Foreskin fibroblast (primary cell): ENCODE results near the gene CORT.

DNA sequence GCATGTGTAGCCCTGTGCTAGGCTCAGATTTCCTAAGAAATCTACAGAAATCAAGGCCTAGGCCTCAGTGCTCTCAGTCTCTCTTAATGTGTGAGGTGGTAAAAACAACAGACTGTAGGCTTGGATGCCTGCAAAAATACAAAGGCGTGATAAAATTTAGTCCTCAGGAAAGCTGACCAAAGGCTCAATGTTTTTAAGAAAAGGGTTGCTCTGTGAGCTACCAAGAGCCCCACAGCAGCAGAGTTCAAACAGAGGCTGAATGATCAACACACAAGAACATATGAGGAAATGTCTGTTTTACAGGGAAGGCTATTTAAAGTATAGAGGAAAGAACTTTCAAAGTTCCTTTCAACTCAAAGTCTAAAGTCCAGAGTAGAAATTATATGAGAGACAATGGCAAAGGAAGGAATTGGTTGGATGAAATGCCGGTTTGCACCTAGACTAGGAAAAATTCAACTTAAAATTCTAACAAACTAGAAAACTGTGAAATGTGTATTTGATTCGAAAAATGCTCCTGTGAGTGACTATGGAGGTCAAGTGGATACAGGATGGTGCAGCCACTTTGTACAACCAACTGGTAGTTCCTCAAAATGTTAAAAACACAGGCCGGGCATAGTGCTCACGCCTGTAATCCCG is 8.6 kb downstream of the CLSTN1 start:
- RRBS, result no CpG with 5 or more reads among the region's 6 CpGs

DNA sequence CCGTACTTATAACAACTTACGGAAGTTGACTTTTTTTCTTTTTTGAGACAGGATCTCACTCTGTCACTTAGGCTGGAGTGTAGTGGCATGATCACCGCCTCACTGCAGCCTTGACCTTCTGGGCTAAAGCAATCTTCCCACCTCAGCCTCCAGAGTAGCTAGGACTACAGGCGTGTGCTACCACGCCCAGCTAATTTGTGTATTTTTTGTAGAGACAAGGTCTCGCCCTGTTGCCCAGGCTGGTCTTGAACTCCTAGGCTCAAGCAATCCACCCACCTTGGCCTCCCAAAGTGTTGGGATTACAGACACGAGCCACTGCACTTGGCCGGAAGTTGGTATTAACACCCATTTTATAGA is 15.7 kb upstream of the CLSTN1 start:
- RRBS, result no CpG with 5 or more reads among the region's 8 CpGs

DNA sequence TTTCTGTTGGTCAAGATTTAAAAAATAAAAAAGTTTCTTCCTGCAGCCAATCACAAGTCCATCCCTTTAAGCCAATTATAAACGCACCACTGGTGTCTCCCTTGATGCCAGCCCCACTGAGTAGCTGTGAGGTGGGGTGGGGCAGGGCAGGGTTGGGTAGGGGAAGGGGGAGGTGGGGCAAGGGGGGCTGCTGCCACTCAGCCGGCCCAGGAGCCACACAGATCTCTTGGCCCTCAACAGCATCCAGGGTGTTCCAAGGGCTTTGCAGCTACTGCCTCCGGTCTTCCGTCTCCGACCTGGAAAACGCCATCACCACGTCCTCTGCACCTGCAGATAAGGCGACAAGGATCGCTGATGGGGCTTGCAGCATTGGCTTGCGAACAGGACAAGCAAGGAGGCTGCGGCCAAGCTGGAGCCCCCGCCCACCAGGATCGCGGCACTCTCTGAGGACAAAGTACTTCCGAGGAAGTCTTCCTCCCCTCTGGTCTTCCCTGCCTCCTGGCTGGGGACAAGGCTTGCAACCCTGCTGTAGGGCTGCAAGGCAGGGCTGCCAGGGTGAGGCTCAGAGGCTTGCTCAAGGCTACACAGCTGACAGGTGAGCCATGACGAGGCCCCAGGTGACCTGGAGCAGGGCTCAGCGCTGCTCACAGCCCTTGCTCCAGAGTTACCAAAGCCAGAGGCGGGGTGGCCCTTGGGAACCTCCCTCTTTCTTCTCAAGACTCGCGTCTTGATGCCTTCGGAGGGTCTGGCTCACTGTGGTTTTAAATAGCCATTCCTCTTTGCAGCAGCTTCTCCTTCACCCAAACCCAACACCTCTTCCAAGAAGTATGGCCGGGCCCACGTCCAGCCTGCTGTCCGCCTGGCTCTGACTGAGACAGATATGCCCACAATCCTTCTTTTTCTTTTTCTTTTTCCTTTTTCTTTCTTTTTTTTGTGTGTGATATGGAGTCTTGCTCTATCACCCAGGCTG is 27.0 kb upstream of the CLSTN1 start:
- RRBS, result 54% methylated on average over 2 of the region's 24 CpGs

GRCh38 chr1:9871955-9872622 is 38.0 kb downstream of the CTNNBIP1 start:
- RRBS, result no CpG with 5 or more reads among the region's 14 CpGs

GRCh38 chr1:9961085-9961726 is 17.9 kb downstream of the NMNAT1 start:
- RRBS, result no CpG with 5 or more reads among the region's 6 CpGs

GRCh38 chr1:10161590-10162307 is 48.6 kb upstream of the KIF1B start:
- RRBS, result no CpG with 5 or more reads among the region's 17 CpGs

GRCh38 chr1:10210915-10211399 is 587 bp downstream of the KIF1B start:
- RRBS, result 3% methylated on average over 24 of the region's 49 CpGs

DNA sequence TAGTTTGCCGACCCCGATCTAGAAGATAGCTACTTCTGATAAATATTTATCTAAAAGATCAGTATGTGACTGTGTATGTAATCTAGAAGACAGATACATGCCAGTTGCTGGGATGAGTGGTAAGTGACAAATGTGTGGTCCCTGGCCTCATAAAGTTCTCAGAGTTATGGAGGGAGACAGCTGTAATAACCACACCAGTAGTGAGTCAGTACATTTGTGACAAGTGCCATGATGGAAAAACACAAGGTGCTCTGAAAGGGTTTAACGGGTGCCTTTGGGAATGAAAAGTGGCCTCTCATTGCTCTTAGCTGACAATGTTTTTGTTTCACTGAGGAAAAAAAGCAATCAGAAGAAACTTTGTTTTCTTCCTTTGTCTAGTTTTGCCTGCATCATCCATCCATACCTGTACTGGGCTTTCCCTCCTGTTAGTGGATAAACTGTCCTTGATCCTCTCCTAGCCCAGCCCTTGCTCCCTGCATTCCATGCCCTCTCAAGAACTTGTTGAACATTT is 88.2 kb upstream of the PGD start:
- RRBS, result no CpG with 5 or more reads among the region's 3 CpGs

- RRBS, result no CpG with 5 or more reads among the region's 7 CpGs
These were observed 14.6 kb upstream of the PGD start for GRCh38 chr1:10384250-10384589.

DNA sequence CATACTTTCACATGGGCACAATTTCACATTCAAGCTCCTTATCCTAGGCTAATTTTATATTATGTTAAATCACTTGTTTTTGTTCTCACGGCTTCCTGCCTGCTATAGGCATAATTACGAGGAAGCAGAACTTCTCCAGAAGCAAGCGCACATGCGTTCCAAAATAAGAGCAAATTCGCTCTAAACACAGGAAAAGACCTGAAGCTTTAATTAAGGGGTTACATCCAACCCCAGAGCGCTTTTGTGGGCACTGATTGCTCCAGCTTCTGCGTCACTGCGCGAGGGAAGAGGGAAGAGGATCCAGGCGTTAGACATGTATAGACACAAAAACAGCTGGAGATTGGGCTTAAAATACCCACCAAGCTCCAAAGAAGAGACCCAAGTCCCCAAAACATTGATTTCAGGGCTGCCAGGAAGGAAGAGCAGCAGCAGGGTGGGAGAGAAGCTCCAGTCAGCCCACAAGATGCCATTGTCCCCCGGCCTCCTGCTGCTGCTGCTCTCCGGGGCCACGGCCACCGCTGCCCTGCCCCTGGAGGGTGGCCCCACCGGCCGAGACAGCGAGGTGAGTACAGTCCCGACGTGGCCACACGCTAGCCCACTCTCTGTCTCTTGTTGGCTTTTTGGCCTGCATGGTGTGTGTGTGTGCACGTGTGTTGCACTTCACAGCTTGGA is at the start of gene CORT:
Gene CORT (plus strand): TSS at position 271 of the 672 bp plus-strand sequence.
- RRBS, result 93% methylated on average over 4 of the region's 21 CpGs

- RRBS, result no CpG with 5 or more reads among the region's 16 CpGs
These were observed 563 bp downstream of the DFFA start for GRCh38 chr1:10471791-10472141.

GRCh38 chr1:10528923-10529564 is 54.3 kb downstream of the PEX14 start:
- RRBS, result no CpG with 5 or more reads among the region's 12 CpGs

DNA sequence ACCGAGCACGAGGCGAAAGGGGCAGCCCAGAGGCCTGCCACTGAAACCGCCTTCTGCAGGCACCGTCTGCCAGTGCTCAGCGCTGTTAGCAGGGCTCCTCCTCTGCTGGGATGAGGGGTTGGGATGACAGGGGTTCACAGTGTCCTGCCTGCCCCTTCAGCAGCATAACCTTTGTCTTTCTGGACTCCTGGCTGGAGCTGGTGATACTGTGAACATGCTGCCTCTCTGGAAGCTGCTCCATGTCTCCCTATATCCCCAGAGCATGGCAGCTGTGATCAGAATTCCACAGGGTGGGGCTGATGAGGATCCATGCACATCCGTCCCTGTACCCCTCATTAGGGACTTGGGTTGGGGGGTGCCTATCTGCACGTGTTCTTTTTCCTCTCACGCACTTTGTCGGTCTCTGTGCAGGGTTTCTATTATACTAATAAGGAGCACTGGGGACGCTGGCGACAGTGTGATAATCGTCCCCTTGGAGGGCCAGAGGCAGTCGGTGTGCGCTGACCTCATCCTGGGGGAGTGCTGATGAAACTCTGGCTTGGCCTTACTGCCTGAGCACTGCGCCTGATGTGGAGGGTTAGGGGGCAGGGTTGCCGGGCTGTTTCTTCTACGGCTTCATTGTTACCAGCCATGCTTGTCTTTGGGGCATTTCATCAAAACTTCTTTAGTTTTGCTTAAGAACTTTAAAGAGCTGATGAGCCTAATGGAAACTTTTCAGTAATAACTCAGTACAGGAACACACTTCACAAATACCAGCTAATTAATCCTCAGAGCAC is 81.5 kb downstream of the PEX14 start:
- RRBS, result no CpG with 5 or more reads among the region's 18 CpGs

DNA sequence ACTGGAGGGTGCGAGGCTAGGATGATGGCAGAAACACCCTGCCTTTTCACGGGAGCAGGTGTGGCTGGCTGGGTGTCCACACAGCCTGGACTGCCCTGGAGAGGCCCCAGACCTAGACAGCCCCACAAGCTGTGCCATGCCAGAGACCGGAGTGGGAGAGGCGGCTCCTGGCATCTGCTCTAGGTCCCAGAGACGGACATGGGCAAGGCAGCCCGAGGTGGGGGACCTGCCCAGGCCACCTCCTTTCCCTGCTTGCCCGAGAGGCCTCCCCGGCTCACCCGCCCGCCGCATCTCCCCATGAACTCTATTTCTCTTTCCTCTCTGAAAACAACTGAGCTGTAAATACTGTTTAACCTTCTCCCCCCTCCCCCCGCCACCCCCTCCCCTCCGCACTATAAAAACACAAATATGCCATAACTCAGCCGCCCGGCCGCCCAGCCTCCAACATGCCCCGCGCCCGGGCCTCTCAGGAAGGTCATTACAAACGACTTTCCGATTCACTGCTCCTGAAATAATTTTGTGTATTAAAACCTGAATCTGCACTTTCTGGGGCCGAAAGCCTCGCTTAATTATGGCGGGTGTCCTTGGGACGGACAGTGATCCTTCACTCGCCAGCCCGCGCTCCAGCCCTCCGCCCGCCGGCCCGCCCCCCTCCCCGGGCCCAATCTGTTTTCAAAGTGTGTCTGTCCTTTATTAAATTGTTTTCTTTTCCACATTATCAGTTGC is 124.4 kb downstream of the CASZ1 start:
- RRBS, result no CpG with 5 or more reads among the region's 33 CpGs

- RRBS, result no CpG with 5 or more reads among the region's 21 CpGs
These were observed 121.3 kb downstream of the CASZ1 start for GRCh38 chr1:10675027-10675684.

DNA sequence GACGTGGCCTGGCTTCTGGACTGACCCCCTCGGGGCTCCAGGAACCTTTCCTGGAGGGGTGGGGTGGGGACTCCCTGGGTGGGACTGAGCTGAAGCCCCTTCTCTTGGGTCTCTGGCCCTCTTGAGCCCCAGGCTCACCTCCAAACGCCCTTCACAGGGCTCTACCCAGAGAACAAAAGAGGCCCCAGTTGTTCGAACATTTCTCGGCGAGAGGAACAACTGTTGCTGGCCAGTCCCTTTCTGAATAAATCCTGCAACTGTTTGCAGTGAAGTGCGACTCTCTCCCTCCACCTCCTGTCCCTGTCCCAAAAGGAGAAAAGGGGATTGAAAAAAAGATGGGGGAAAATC is 114.7 kb downstream of the CASZ1 start:
- RRBS, result no CpG with 5 or more reads among the region's 7 CpGs

DNA sequence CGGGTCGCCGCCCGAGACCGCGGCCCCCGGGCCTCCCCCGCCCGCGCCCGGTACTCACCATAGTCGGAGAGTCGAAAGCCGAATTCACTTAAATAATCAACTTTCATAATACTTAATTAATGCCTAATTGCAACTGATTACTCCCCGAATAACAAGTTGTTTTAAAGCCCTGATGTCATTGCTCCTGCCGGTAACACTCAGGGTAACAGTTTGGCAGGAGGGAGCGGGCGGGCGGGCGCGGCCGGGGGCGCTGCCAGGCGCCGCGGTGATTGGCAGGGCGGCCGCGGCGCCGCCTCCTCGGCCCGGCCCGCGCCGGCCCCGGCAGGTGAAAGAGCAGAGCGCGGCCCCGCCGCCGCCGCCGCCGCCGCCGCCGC is 102.2 kb downstream of the CASZ1 start:
- RRBS, result 1% methylated on average over 25 of the region's 48 CpGs

DNA sequence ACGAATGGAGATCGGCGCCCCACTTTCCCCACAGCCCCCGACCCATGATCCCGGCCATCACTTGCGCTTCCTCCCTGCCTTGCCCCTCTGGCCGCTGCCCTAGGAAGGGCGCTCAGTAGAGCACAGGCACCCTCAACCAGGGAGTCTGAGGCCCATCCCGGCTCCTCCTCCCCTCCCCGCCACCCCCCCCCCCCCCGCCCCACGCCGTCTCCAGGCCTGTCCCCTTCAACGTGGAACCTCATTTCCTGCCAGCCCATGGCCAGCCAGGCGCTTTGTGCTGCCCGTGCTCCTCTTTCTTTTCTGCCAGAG is 101.1 kb downstream of the CASZ1 start:
- RRBS, result 19% methylated on average over 4 of the region's 16 CpGs

- RRBS, result no CpG with 5 or more reads among the region's 26 CpGs
These were observed 76.0 kb downstream of the CASZ1 start for GRCh38 chr1:10720157-10721104.

- RRBS, result 62% methylated on average over 1 of the region's 17 CpGs
These were observed 59.2 kb downstream of the CASZ1 start for GRCh38 chr1:10737153-10737762.